Esophagus muscularis mucosa (tissue), 4 donors: ENCODE measurements around a stretch of chr20.

GRCh38 chr20:64026930-64027249 is 9.1 kb upstream of the C20orf204 start:
- PRO-cap, result no peak
- RAMPAGE, long total RNA, 4 experiments, result no peak in any of the 4 experiments

GRCh38 chr20:64048443-64049055 is 890 bp downstream of the SOX18 start:
- PRO-cap, result no peak
- RAMPAGE, long total RNA, 4 experiments, result no peak in any of the 4 experiments

- PRO-cap, result no peak
- RAMPAGE, long total RNA, 4 experiments, result no peak in any of the 4 experiments
These were observed 1.5 kb upstream of the SOX18 start for GRCh38 chr20:64050912-64051297.

DNA sequence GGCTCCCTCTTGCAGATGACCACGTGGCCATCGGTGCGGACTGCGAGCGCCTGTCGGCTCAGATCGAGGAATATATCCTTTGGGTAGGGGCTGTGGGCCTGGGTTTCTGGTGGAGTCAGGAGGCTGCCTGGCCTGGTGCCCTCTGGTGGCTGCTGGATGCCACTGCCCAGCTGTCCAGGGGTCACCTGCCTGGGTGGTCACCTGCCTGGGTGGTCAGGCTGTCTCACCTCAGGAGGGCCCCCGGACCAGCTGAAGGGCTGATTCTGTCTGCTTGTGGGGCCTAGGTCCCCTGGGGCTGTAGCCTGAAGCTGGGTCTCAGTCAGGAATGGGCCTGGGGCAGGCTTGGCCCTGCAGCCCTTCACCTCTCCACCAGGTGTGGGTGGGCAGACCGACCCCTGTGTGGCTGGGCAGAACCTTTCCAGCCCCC is 6.8 kb downstream of the TCEA2 start:
- PRO-cap, result no peak
- RAMPAGE, long total RNA, 4 experiments, result no peak in any of the 4 experiments

DNA sequence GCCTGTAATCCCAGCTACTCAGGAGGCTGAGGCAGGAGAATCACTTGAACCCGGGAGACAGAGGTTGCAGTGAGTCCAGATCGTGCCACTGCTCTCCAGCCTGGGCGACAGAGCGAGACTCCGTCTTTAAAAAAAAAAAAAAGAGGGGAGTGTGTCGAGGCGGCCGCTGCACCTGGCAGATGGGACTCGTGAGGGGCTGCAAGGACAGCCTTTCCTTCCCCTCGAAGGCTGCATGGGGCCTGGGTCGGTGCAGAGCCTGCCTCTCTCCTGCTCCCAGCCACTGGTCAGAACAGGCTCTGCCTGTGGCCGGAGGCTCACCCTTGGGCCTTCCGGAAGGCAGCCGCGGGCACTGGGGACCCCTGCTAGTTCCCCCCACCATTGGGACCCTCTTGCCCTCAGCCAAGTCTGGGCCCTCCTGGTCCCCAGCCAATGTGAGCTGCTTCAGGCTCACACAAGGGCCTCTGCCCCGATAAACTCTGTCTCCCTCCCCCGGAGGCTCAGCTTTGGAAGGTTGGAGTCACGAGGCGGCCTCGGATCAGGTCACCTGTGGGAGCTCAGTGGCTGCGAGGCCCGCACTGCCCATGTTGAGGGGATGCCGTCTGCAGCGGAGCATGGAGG is 8.0 kb downstream of the RGS19 start:
- PRO-cap, result no peak
- RAMPAGE, long total RNA, 4 experiments, result no peak in any of the 4 experiments

DNA sequence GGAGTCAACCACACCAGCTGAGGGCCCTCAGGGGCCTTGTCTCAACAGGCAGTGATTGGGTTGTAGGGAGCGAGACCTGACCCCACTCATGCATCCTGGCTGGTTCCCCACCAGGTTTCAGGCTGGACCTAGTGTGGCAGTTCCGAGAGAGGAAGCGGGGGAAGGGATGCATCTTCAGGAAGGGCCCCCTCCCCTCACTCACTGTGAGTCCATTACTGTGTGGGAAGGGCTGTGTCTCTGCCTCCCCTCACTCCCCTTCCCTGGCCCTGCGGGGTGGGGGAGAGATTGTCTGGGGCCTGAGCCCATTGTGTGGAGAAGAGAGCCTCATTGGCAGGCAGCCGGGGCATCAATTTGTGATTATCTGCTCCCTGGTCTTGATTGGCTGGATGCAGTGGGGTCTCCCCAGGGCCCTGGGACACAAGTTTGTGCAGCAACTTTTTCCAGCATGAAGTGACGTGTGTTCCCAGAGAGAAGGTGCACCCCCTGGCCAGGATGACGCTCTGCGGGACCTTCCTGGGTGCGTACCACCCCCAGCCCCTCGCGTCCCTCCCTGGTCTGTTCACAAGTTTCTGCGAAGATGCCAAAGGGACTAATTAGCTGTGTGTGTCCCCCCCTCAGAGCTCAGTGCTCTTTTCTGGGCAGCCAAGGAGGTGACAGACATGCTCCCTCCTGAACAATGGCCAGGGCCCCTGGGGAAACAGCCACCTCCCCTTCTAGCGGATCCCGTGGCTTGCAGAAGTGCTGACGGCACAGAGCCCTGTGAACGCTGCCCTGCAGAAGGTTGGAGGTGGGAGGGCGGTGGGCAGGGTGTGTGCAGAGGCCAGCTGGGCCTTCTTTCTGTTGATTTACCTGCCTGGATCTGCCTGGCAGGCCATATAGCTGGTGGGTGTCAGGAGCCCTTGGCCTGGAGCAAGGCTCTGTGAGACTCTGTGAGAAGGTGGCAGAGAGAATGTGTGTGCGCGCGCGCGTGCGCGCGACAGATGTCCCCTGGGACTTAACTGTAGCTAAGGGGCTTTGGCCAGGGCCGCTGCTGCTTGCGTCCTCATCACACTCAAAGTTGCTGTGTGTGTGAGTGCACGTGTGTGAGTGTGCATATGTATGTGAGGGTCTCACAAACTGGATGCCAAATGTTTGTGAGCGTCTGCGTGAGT is 3.8 kb upstream of the MYT1 start:
- PRO-cap, result no peak
- RAMPAGE, long total RNA, 4 experiments, result no peak in any of the 4 experiments